Zone of skin (tissue), 1 donor: ENCODE measurements around a stretch of chr12.

- RRBS, result 96% methylated on average over 13 of the region's 29 CpGs
Observed at GRCh38 chr12:132525731-132526076, 35.8 kb downstream of the FBRSL1 start.

- RRBS, result no CpG with 5 or more reads among the region's 10 CpGs
Observed at GRCh38 chr12:132529751-132530272, 39.9 kb downstream of the FBRSL1 start.

GRCh38 chr12:132558696-132559297 is 51.6 kb downstream of the LRCOL1 start:
- RRBS, result 30% methylated on average over 8 of the region's 37 CpGs

GRCh38 chr12:132581884-132582359 is 28.5 kb downstream of the LRCOL1 start:
- RRBS, result 61% methylated on average over 18 of the region's 24 CpGs

DNA sequence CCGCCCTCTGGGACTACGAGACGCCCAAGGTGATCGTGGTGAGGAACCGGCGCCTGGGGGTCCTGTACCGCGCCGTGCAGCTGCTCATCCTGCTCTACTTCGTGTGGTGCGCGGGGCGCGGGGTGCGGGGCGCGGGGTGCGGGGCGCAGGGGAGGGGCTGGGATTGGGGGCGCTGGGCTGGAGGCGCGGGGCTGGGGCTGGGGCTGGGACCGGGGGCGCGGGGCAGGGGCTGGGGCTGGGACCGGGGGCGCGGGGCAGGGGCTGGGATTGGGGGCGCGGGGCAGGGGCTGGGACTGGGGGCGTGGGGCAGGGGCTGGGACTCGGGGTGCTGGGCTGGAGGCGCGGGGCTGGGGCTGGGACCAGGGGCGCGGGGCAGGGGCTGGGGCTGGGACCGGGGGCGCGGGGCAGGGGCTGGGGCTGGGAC is 320 bp downstream of the P2RX2 start:
- RRBS, result 16% methylated on average over 8 of the region's 39 CpGs

DNA sequence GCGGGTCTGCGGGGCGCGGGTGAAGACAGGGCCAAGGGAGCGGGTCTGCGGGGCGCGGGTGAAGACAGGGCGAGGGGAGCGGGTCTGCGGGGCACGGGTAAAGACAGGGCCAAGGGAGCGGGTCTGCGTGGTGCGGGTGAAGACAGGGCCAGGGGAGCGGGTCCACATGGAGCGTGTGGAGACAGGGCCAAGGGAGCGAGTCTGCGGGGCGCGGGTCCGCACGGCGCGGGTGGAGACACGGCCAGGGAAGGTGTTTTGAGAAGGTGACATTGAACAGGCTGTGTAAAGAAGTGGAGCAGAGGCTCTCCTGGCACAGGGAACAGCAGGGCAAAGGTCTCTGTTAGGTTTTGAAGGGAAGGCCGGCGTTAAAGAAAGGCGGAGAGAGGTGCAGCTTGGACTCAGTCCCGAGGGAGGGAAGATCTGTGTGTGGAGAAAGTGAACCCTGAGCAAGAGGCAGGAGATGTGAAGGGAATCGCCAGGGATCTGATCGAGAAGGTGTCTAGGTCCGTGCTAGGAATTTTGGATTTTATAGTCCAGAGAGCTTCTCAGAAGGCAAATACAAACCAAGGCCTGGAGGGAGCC is 1.8 kb downstream of the PXMP2 start:
- RRBS, result no CpG with 5 or more reads among the region's 33 CpGs

DNA sequence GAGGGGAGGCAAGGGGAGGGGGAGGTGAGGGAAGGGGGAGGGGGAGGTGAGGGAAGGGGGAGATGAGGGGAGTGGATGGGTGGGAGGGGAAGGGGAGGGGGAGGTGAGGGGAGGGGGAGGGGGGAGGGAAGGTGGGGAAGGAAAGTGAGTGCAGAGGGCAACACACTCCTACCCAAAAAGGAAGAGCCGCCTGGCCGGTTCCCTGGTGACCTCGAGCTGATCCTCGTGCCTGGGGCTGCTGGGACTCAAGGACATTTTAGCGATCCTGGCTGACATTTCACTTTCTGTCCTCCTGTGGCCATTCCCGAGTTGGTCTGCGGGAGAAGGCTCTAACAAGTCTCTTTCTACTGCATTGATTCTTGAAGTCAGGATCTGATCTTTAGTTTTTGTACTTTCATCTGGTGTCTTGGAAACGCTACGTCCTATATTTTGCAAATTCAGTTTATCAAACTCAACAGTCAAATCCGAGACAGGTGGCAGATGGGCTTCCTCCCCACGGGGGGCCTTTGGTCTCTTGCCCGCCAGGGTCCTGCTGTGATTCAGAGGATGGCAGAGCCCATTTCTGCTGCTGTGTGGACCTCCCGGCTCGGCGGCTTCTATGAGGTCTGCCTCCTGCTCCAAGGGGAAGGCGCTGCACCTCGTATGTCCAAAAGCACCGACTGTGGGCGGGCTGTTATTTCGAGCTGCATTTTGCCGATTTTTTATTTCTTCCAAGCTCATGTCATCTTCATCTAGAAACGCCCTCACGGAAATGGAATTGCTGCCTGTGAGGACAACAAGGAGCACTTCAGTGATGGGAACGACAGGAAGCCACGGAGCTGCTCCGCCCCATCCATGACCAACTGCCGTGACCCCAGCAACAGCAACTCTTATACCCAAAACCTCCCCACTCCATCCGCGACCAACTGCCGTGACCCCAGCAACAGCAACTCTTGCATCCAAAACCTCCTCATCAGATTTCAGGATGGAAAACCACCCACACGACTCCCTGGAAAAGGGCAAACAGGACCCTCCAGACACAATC is 19.2 kb downstream of the PGAM5 start:
- RRBS, result no CpG with 5 or more reads among the region's 31 CpGs

GRCh38 chr12:132736782-132737501 is 24.7 kb downstream of the ANKLE2 start:
- RRBS, result no CpG with 5 or more reads among the region's 20 CpGs

GRCh38 chr12:132767583-132767873 is 5.9 kb upstream of the ANKLE2 start:
- RRBS, result no CpG with 5 or more reads among the region's 8 CpGs

- RRBS, result no CpG with 5 or more reads among the region's 5 CpGs
Observed at GRCh38 chr12:132832746-132832947, 4.0 kb upstream of the GOLGA3 start.

DNA sequence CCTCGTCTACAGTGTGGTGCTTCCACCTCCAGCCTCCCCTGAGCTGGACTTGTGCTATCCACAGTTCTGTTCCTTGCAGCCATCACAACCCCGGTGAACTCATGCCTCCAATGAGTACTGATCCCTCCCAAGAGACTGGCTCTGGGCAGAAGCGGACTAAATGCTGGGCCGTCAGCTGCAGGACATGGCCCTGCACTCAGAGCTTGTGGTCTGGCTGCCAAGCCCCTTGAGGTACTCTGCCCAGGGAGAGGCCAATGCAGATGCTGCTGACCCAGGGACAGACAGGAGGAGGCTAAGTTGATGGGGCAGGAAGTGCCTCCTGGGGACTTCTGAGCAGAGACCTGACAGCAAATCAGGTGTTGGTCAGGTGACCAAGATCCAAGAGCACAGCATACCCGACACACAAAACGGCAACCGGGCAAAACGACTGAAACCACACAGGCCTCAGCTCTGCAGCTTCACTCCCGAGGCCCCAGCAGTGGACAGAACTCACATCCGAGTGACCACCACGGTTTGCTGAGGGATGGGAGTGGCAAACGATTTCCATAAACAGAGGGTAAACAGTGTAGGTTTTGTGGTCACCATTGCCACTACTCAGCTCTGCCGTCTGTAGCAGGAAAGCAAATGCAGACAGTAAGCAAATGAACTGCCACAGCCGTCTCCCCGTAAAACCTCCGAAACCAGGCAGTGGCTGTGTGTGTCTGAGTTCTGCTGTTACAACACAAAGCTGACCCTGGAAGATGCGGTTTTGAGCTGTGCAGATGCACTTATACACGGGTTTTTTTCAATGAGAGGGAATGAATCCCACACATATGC is 14.5 kb downstream of the CHFR start:
- RRBS, result 96% methylated on average over 2 of the region's 18 CpGs

- RRBS, result no CpG with 5 or more reads among the region's 8 CpGs
Observed at GRCh38 chr12:133010877-133011606, 24.9 kb downstream of the ZNF26 start.

- RRBS, result no CpG with 5 or more reads among the region's 5 CpGs
Observed at GRCh38 chr12:133092002-133092354, 11.3 kb downstream of the ZNF140 start.

DNA sequence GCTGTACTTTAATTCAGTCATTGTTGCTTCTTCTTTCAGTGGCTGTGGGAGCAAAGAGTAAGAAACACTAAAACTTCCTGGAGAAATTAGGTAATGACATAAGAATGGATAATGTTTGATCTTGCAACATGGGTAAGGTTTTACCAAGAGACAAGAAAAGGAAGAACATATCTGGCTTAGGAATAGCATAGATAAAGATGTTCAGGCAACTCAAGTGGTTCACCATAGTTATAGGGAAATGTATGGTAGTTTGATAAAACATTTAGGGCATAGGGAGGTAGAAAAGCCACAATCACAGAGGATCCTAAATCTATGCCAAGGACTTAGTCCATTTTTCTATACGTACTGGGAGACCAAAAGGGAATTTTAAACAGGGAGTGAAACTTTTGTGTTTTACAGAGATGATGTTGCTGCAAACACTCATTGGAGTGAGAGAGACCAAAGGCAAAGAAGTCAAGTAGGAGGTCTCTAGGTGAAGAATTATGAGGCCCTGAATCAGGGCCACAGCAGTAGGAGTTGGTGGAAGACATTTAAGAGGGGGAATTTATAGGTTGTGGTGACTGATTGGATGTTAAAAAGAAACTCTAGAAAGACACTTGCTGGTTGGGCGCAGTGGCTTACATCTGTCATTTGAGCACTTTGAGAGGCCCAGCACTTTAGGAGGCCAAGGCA is 8.9 kb downstream of the ZNF10 start:
- RRBS, result no CpG with 5 or more reads among the region's 2 CpGs

DNA sequence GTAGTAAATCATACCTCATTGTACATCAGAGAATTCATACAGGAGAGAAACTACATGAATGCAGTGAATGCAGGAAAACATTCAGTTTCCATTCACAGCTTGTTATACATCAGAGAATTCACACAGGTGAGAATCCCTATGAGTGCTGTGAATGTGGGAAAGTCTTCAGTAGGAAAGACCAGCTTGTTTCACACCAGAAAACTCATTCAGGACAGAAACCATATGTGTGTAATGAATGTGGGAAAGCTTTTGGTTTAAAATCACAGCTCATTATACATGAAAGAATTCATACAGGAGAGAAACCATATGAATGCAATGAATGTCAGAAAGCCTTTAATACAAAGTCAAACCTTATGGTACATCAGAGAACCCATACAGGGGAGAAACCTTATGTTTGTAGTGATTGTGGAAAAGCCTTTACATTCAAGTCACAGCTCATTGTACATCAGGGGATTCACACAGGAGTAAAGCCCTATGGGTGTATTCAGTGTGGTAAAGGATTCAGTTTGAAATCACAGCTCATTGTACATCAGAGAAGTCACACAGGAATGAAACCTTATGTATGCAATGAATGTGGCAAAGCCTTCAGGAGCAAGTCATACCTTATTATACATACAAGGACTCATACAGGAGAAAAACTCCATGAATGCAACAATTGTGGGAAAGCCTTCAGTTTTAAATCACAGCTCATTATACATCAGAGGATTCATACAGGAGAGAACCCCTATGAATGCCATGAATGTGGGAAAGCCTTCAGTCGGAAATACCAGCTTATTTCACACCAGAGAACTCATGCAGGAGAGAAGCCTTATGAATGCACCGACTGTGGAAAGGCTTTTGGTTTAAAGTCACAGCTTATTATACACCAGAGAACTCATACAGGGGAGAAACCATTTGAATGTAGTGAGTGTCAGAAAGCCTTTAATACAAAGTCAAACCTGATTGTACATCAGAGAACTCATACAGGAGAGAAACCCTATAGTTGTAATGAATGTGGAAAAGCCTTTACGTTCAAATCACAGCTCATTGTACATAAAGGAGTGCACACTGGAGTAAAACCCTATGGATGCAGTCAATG is 21.7 kb downstream of the ZNF268 start:
- RRBS, result no CpG with 5 or more reads among the region's 3 CpGs